Endometrial microvascular endothelial cells (primary cell): ENCODE measurements around a stretch of chr3.

DNA sequence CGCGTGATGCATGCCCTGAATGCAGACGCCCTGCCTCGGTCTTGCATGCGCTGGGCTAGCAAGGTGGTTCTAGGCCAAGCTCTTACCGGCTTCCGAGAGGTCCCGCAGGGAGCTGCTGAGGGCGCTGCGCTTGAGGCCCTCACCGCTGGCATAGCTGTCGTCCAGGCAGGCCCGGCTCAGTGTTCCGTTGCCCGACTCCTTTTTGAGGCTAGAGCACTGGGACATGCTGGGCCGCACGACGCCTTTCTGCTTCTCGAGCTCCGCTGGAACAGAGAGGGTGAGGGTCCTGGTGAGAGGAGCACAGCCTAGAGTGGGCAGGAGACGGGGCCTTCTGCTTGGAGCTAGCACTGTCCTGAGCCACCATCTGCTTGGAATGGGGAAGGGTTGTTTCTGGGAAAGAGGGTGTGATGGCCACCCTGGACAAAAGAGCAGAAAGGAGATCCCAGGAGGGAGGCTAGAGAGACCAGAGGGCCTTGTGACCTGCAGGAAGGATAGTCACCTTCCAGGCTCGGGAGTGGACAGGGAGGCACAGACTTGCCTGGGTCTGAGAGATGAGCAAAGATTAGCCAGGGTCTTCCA lies 67.0 kb upstream of the RPL32 start:
- RAMPAGE, long total RNA: no peak

DNA sequence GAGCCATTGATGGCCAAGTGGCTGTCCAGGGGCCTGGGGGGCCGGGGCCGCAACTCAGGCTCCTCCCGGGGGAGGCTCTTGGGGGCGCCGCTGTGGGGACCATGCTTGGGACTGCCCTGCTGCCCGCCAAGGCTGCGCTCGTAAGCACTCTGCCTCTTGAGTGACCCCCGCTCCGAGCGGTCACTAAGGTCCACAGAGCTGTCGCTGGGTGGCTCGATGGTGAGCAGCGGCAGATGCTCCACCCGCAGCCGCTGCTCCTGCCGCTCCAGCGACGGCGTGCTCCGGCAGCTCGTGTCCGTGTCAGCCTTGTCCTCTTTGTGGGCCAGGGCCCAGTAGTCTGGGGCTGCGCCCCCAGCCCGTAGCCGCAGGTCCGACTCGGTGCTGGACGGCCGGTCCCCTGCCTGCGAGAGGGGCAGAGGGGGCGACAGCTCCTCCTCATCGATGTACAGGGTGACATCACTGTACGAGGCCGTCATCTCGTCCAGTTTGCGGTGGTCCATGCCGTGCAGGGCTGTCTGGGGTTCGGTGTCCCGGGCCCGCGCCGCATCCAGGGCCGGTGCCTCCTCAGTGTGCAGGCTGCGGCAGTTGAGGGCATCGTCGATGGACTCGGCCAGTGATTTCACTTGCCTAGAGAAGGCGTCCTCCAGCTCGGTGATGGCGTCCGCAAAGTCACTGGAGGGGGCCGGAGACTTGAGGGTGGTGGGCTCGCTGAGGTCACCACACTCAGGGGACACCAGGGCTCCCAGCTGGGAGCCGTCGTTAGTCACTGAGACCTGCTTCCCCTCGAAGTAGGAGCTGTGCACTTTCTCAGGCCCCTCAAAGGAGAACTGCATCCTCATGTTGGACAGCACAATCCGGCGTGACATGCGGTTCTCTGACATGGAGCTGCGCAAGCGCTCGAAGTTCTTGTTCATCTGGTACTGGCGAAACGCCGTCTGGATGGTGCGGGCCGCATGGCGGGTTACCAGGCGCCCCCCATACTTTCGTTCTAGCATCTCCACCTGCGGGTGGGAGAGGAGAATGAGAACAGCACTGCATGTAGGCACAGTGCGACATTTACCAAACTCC lies 94.7 kb upstream of the RPL32 start:
- RAMPAGE, long total RNA: no peak

DNA sequence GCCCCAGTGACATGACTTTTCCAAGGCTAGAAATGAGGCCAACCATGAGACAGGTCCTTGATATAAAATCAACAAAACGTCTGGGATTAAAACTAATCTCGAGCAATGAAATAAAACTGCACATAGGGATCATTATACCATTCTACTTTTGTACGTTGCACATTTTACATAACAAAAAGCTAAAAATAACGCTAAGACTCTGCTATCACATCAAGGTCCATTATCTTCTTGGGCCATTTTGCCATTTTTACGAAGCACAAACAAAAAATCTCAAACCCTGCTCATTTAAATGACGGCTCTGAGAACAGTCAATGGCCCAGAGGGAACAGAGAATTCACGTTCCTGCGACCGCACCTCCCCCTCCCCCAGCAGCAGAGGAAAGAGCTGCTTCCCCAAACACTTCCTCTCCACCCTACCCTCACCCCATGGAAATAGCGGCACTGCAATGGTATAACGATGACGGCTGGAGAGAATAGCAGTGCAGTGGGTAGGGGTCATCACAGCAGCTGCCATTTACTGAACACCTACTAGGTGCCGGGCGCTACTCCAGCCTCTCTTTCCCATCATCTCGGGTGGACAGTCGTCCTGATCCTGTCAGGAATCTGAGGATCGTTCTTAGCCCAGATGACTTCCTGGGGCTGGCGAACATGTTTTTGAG lies 113.4 kb downstream of the IQSEC1 start:
- RAMPAGE, long total RNA: no peak

- RAMPAGE, long total RNA: no peak
These were observed 105.4 kb downstream of the IQSEC1 start for GRCh38 chr3:12967793-12968246.

GRCh38 chr3:12982569-12983322 lies 90.5 kb downstream of the IQSEC1 start:
- RAMPAGE, long total RNA: no peak

DNA sequence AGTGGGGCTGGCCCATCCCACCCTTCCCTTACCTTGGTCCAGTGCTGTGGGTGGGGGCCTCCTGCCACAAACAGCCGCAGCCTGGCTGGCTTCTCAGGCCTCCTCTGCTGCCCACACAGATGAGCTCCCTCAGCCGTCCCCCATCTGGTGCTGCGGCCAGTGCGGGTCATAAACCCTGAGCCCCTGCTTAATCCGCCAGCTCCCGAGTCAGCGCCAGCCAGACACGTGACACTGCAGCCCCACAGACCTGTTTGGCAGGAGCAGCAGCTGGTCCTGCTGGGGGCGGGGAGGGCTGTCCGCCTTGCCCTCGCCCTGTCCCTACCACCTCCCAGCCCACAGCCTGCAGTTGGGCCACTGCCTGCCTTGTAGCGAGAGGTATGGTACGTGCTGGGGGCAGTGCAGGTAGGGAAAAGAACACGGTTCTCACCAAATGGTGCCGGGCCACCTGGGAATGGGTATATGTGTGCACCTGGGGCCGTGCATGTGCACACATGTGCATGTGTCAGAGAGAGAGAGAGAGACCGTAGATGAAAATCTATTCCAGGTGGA lies 86.2 kb downstream of the IQSEC1 start:
- RAMPAGE, long total RNA: no peak

DNA sequence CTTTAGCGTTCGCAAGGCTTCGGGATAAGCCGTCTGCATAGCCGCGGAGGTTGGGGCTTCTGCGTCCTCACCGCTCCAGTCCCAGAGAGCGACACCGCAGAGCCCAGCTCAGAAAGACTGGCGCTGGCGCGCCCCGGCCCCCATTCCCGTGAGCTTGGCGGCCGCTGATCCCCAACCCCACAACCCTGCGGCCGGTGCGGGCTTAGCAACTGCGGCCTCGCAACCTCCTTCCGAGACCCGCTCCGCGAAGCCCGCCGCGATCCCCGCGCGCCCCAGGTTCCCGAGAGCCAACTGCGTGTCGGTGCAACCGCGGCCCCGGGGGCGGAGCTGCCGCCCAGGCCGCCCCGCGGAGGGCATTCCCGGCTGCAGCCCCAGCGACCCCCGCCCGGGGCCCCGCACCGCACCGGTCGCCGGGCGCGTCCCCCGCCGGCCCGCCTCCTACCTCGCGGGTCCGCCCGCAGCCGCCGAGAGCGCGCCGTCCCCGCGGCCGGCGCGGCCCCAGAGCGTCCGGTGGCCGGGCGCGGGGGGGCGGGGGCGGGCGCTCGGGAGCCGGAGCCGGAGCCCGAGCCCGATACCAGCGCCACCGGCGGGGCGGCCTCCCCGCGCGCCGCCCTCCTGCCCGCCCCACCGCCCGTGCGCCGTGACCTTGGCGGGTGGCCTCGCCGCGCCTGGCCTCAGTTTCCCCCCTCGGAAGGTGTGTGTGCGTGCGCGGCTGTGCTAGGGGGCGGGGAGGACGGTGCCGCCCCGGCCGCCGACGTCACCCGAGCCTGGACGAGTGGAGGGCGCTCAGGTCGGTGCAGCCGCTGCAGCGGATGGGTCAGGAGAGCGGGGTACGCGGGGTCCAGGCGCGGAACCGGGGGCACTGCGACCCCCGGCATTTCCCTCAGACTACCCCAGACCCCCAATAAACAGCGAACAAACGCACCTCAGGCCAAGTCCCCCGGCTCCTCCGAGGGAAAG lies 79.3 kb downstream of the IQSEC1 start:
- RAMPAGE, long total RNA: no peak

- RAMPAGE, long total RNA: no peak
These were observed 51.2 kb downstream of the IQSEC1 start for GRCh38 chr3:13021581-13022945.

DNA sequence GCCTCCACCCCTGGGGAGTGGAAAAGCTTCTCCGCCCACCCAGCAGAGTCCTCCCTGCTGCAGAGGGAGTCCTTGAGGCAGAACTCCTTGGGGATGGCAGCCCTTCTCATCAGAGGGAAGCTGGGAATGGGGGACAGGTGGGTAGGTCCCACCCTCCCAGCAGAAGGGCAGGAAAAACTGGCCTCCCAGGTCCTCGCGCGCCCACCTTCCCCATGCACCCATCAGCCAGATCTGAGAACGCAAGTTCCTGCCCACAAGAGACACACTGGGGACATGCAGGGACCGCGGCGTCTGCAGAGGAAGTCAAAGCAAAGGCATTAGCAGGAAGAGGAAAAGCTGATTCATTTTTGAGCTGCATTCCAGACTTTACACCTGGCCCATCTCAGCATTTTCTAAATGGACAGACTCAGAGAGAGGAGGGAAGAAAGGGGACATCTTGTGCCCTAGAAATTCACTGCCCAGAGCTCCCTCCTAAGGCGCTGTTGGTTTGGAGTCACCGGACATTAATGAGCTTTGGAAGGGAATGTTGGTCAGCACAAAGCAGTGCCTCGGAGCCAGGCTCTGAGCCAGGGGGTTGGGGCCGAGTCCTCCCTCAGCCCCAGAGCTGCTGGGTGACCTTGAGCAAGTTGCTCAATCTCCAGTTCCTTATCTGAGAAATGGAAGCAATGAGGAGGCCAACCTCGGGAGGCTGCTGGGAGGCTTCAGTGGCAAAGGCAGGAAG lies 150.3 kb upstream of the IQSEC1 start:
- RAMPAGE, long total RNA: no peak

DNA sequence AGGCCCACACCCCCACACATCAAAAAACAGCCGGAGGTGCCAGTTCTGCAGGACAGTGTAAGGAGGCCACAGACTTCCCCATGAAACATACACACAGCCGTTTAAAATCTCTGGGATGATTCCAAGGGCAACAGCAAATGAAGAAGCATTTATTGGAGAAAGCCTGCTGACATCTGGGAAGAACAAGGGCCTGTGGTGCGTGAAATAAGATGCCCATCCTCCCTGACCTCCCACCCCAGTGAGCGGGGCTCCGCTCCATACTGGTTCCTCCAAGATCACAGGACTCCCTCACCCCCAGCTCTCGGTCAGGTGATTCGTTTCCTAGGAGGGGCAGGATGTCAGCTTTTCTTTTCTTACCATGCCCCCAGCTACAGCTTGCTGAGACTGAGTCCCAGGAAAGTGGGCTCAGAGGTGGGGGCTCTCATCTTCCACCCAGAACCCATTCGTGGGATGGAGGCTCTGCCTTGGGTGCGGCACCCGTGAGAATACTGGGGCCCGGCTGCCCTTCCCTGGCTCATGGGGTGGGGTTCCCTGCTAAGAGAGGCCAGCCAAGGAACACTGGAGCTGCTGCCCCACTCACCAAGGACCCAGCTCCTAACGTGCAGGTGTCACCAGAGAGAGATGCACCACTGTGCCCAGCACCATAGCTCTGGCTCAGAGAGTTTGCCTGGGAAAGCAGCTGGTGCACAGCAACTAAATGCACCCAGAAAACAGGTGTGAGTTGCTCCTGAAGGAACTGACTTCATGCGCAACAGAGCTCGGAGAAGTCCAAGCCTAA lies 71.0 kb downstream of the NUP210 start:
- RAMPAGE, long total RNA: no peak

- RAMPAGE, long total RNA: no peak
These were observed 4.5 kb downstream of the NUP210 start for GRCh38 chr3:13415342-13416219.

DNA sequence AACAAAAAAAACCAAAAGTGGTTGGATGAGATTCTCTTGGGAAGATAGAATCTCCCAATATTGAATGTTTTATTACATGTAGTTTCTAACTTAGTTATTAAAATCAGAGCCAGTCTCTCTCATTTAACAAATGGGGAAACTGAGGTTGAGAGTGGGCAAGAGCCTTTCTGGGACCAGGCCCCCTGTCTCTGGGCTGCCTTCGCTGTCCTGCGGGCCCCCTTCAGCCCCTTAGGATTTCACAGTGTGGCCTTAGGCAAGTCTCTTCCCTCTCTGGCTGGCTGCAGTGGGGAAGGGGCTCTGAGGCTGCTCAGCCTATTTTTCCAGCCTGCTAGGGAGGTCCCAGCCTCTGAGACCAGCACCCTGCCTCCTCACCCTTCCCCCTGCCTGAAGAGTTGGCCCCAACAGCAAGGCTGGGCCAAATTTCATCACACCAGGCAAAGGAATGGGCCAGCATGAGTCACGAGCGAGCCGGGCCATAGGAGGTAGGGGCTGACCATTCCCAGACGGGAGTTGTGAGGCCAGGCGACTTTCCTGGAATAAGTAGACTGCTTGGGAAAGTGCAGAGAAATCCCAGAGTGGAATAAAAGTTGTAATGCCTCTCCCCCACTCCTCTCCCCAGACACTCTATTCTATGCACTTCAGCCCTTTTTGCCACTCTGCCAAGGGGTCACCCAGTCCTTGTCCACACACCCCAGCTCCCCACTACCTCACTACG lies 5.8 kb upstream of the FBLN2 start:
- RAMPAGE, long total RNA: no peak

- RAMPAGE, long total RNA: no peak
These were observed 52.9 kb upstream of the WNT7A start for GRCh38 chr3:13932661-13933366.

DNA sequence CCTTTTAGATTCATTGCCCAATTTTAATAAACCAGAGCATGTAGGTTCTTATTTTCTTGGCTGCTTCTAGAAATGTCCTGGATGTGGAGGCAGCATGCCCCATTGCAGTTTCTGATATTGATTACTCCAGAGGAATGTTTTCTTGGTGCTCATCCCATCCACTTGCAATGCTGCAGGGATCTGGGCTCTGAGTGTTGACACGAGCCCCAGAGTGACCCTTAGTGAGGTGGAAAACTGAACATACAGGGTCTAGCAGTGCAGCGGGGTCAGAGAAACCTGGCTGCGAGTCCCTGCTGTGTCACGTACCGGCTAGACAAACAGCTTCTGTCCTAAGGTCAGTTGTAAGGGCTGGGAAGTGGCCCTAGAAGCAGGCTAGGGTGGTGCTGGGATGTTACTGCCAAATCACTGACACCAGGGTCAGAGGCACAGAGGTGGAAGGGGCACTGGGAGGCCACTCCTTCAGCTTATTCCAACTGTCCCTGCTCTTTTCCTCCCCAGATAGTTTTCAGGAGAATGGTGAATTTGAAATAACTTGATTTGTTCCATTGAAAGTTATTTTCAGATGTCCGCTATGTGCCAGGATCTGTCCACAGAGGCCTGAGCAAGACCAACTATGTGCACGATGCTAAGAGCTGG lies 23.7 kb downstream of the LSM3 start:
- RAMPAGE, long total RNA: no peak

- RAMPAGE, long total RNA: no peak
These were observed 110.4 kb downstream of the LSM3 start for GRCh38 chr3:14288978-14289538.

DNA sequence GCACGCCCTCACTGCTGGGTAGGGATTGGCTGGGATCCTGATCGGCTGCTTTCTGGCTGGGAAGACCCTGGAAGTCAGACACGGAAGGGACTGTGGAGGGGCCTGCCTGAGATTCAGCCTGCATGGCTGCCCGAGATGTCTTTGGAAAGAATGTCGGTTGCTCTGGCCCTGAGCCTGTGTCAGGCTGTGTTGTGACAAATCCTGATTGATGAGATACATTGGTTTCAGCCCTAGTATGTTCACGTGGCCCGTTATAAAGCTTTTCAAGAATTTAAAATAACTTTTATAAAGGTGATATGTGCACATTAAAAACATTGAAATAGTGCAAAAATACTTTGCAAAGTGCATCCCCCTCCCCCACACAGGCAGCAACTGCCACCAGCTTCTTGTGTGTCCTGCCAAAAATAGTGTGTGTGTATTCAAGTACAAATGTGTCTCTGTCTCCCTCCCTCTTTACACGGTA lies 52.0 kb downstream of the SLC6A6 start:
- RAMPAGE, long total RNA: no peak

- RAMPAGE, long total RNA: no peak
These were observed 14.2 kb downstream of the GRIP2 start for GRCh38 chr3:14525720-14526591.

- RAMPAGE, long total RNA: no peak
These were observed 48.7 kb upstream of the CCDC174 start for GRCh38 chr3:14602679-14603433.

DNA sequence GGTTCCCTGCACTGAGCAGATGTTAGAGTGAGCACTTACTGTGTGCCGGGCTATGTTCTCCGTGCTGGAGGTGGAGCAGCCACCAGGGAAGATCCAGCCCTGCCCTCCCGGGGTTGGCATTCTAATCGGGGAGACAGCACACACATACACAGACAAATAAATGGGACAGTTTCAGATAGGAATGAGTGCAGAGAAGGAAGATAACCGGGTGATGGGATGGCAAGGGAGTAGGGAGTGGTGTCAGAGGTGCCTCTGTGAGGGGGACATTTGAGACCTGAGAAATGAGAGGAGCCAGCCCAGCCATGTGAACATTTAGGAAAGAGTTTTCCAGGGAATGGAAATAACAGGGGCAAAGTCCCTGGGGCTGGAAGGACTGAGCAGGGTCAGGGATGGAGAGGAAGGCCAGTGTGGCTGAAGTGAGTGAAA lies 15.6 kb upstream of the FGD5 start:
- RAMPAGE, long total RNA: no peak

DNA sequence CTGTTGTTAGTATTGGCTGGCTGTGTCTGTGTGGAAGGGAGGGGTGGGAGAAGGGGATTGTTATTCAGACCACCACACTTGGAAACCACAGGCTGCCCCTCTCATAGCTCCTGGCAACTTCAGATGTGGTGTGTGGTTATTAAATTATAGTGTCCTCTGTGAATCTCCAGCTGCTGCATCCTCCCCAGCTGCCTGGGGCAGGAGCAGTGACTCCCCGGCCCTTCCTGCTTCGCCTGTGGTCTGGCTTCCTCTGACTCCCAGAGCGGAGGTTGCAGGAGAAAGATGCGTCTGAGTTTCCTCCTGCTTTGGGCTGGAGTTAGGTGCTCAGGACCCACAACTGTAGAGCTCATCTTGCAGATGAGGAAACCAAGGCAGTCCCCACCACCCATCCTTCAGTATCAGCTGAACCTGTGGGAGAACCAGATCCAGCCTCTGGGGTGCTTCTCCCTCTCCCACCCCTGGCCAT lies 31.2 kb downstream of the FGD5 start:
- RAMPAGE, long total RNA: no peak